Tongue (tissue), 2 donors: ENCODE results near the gene FHOD3.

GRCh38 chr18:36296960-36298116 lies at the start of gene FHOD3:
Gene FHOD3, plus strand, starts transcription at chr18:36297713.
- RAMPAGE, long total RNA, result no peak

- RAMPAGE, long total RNA, result no peak
These were observed 99.5 kb downstream of the FHOD3 start for GRCh38 chr18:36397092-36397380.

DNA sequence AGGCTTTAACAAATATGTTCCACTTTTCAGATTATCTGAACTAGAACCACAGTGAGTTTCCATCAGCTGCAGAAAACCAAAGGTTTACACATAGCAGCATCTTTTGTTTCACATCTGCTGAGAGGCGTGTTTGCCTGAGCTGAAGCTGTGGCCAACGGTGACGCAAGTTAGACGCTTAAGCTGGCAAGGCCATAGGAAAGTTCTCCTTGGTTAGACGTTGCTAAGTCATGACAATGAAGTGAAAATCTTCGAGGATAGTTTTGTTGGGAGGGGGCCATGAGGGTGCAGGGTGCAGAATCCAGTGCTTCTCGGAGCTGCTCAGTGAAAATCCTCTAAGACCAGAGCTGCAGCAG lies 105.2 kb downstream of the FHOD3 start:
- RAMPAGE, long total RNA, result no peak

DNA sequence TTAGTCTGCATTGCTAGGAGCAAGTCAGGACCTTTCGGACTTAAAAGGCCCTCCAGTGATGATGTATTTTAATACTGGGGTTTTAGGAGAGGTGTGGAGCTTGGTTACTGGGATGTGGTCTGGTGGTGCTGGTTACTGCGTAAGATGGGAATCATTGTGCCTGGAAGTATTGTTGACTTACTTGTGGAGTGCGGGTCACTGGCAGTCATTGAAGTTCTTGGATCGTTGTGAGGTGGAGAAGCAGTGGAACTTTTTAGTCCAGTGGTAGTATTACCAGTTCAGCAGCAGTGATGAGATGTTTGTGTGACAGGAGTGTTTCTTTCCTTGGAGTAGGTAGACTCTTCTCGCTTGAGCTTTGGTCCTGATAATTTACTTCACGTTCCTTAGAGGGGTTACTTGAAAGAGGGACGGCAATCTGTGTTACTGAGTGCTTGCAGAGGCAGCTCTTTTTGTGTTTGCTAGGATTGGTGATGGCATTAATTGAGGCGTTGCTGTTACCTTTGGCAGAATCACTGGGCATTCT lies 761 bp downstream of the KIAA1328 start:
- RAMPAGE, long total RNA, result no peak

DNA sequence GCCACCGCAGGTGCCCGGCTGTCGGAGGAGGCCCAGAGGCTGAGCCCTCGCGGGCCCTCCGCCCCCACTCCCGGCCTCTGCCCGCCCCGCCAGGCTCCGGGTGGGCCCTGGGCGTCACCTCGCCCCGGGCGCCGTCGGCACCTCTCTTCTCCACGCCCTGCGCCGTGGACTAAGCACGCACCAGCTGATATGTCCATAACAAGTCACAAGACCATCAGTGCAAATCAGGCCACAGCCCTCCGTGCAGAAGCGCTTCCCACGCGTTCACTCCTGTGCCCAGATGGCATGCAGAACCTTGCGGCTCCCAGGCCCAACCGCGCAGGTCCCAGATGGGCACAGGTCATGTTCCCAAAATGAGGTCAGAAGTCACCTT lies 311.1 kb downstream of the CELF4 start:
- RAMPAGE, long total RNA, result no peak

DNA sequence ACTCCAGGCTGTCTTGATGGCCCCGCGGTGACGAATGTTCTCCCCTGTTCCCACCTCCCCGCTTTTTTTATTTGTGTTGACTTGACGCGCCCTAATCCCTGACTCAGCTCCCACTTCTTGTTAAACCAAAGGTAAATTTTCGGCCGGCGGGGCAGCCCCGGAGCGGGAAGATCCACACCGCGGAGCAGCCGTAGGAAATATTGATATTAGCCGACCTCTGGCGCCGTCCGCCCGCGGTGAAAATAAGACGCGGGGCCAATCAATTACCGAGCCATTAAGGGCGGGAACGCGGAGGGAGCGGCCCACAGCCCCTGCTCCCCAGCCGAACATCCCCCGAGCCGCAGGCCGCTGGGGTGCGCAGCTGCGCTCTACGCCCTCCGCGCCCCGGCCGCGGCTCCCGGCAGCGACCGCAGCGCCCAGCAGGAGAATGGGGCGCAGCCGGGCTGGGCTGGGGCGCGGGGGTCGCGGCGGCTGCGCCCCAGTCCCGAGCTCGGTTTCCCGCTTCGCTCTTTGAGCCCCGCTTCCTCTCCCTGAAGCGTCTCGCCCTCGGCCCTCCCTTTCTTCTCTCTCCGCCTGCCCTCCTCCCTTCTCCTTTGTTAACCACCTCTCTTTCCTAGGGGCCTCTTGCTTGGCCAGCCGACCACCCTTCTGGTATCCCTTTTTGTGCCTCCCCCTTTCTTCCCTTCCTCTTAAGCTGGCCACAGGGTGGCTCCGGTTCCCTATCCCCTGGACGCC lies 41.0 kb downstream of the CELF4 start:
- RAMPAGE, long total RNA, result no peak

DNA sequence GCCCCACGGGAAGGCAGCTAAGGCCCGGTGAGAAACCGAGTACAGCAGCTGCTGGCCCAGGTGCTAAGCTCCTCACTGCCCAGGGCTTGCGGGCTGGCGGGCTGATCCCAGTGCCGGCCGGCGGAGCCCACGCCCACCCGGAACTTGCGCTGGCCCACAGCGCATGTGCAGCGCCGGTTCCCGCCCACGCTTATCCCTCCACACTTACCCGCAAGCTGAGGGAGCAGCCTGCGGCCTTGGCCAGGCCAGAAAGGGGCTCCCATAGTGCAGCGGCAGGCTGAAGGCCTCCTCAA lies 1152.9 kb upstream of the CELF4 start:
- RAMPAGE, long total RNA, result no peak

- RAMPAGE, long total RNA, result no peak
These were observed 323.5 kb upstream of the PIK3C3 start for GRCh38 chr18:41631509-41631966.

GRCh38 chr18:44772361-44772881 lies 91.7 kb downstream of the SETBP1 start:
- RAMPAGE, long total RNA, result no peak

GRCh38 chr18:44777646-44778316 lies 97.1 kb downstream of the SETBP1 start:
- RAMPAGE, long total RNA, result no peak

DNA sequence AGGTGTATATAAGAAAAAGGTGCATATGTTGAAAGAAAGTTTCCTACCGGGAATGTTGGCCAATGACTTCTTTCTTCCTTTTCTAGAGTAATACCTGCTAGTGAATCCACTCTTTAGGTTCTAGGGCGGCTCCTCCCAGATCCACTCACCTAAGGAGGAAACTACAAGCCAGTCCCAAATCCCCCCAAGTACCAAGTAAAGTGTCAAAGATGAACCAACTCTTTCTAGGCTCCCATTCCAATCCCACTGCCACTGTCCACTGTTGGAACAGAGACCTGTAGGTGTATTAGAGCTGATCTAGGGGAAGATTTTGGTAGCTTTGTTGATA lies 376.3 kb upstream of the SLC14A2 start:
- RAMPAGE, long total RNA, result no peak

GRCh38 chr18:45688180-45688450 lies 35.9 kb upstream of the SLC14A1 start:
- RAMPAGE, long total RNA, result no peak

GRCh38 chr18:45828763-45829878 lies 3.6 kb downstream of the SIGLEC15 start:
- RAMPAGE, long total RNA, result no peak

- RAMPAGE, long total RNA, result no peak
These were observed 5.5 kb upstream of the PSTPIP2 start for GRCh38 chr18:46077334-46078097.

DNA sequence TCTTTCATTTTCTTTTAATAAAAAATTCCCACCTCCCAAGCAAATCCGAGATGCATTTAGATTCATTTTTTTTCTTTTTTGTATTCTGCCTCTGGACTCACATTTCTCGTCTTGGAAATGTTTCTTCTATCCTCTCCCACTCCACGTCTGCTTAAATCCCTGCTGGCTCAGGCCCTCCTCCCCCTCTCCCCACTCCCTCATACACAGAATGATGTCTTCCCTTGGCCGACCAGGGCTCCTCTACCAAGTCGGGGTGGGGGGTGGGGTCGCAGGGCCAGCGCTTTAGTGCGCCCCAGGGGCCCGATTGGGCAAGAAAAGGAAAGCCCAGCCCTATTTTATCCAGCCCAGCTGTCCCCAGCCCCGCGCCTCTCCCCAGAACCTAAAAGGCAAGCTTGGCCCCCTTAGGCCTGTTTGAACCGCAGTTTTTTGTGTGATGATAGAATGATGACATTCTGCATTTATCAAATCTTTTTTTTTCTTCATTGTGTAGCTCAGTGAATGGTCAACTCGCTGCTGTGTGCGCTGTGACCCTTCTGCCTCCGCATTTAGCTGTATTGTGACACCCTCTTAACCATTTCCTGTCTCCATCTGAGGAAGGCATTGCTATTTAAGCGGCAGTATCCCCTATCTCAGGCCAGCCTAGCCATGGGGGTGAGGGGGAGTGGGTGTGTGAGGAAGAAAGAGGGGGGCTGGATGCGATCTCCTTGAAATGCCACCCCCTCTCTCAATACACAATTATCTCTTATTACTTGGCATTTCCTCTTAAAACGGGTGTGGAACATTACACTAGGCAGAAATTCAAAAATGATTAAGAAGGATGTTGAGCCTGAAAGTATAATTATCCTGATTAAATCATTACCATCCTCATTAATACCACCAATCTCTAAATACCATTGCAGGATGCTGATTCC lies 1.8 kb downstream of the RNF165 start:
- RAMPAGE, long total RNA, result no peak

DNA sequence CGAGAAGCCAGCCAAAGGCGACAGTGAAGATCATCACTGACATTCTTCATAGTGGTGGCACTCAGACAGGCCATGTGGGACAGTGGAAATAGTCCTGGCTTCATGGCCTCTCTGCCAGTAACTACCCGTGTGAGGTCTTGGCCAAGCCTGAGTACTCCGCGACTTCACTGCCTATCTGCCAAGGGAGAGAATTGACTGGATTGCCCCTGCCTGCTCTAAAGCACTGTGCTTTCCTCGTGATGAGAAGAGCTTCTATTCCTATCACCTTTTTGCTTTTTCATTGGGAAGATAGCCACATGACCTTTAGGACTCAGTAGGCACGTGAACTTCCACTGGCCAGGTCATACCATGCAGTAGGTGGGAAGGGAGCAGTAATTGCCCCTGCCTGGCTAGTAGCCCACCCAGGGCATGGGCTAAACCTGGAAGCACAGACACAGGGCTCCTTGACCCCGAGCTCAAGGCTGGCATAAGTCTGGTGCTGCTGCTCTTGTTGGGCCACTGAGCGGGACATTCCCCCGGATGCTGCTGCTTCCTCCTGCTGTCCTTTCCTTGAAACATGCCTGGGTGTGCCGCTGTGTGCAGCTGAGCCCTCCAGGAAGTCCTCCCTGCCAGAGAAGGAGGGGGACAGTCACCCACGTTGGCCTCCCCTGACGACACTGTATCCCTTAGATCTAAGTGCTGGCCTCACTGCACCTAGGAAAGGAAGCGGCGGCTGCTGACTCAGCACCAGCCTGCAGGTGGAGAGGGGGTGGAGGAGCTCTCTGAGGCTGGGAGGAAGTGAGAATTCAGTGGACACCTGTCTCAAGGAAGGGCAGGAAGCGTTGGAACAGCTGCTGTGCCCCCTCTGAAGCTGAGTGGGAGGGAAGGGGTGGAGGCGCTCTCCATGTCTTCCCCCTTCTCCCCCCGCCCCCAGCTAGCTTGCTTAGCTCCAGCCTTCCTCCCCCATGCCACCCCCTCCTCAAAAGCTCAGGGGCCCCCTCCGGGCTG lies 9.9 kb downstream of the RNF165 start:
- RAMPAGE, long total RNA, result no peak

DNA sequence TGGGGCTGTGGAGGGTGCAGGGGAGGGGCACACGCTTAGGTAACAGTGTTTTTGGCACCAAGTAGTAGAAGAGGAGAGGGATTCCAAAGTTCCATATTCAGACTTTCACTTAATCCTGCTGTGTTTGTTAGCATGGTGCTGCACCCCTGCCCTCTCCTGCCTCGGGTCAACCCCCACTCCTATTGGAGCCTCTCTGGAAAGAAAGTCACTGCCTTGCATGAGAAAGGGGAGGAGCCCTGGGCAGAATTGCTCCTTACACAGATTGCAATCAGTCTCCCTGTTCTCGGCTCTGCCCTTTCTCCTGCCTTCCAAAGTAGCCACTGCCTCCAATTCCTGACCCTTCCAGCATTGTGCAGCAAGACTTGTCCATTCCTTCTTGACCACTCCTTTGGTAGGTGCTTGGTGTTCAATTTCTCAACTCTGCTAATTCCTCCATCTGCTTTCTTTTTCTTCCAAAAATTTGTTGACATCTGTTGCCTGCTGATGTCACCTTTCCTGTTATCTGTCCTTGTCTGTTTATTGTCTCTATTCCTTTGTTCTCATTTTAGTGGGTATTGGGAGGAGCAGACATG lies 97.8 kb downstream of the RNF165 start:
- RAMPAGE, long total RNA, result no peak

DNA sequence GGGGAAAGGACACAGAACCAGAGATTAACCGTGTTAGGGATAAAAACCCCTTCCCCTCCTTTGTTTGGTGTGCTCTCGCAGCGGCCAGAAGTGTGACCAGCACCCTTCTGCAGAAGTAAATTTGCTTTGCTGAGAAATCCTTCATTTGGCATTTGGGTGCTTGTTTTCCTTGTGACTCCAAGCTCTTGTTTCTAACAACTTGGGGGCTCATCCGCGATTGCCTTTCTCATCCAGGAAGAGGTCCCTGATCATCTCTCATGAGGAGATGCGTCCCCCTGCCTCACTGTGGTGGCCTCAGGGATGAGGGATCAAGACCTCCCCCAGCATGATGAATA lies 48.8 kb downstream of the PIAS2 start:
- RAMPAGE, long total RNA, result no peak

- RAMPAGE, long total RNA, result no peak
These were observed 213.8 kb downstream of the SMAD2 start for GRCh38 chr18:47716598-47717166.

DNA sequence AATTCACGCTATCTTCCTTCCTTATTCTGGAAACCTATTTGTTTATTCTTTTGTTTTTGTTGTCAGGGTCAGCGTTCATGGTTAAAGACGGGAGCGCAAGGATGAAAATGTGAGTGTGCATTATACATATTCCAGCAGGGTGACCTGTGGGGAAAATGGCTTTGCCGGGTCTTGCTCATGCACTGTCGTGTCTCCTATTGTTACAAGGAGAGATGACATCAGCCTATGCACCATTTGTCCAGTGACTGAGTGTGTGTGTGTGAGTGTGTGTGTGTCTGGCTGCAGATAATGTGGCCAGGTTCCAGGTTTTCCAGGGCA lies 92.7 kb upstream of the SMAD2 start:
- RAMPAGE, long total RNA, result no peak